ENCODE measurements around a stretch of chr4.

DNA sequence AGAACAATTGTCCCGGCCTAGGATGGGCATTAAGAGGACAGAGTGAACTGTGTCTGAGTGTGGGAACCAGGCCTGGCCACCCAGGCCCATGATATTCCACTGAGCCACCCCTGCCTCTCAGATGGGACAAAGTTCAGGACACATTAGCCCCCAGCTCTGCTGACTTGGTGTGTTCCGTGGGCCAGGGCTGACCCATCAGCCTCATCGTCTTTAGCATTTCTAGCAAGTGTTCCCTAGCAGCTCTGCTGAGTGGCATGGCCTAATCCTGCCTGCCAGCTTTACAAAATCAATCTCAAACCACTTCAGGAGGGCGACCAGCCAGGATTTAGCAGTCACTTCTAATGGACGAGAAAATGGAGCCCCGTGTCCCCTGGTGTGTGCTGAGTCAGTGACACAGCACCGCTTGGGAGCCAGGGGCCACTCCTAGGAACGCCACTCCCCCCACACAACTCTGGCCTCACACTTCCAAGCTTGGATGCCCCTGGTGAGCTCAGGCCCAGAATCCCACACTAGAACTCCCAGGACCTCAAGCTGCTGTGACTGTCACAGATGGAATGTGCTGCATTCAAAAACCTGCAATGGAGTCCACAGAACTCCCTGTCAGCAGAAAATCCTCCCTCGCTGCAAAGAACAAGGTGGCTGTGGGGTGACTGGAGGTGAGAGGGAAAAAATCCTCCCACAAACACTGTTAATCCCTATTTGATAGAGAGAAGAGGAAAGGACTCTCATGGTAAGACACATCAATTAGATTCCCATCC, 311.2 kb upstream of the GATB start:
- PRO-cap, result no peak

DNA sequence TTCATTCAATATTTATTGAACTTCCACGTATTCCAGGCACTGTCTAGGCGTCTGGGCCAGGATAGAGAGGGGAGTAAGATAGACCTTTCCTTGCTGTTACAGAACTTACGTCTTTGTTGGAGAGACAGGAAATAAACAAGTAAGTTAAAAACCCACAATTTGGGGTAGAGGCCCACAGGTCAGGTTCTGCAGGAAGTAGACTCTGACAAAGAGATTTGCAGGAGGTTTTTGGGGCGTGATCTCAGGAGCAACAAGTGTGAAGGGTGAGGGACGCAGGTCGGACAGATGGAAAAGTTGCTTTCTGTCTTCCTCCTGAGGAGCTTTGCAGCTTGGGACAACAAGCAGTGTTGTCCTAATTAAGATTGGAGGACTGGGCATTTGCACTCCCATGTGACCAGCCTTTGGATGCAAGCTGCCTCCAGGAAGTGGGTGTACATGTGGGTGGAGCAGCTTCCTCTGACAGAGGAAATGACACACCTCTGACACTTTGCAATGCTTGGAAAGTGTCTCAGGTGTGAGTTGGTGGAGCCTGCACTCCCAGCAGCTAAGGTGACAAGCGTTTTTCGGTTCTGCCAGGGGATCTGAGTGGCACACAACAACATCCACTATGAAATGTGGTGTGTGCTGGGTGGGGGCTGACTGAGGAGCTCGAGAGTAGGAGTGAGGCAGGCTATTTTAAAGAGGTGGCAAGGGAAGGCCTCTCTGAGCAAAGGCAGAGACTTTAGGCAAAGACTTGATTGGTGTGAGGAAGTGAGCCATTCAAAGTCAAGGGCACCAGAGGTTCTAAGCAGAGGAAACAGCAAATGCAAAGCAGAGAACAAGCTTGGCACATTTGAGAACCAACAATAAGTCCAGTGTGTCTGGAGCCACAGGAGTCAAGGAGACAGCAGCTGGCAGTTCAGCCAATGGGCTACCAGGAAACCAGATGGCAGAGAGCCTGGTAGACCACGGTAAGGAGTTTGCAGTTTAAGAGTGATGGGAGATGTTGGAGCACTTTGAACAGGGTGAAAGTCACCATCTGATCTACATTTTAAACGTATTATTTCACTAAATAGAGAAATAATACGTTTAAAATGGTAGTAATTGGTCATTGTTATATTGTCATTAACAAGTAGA, 339.8 kb upstream of the GATB start:
- PRO-cap, result unidirectional peak, minus-strand start at position 118 of the sequence; unidirectional peak, plus-strand start at position 534 of the sequence; unidirectional peak, plus-strand start at position 608 of the sequence

- PRO-cap, result no peak
Observed at GRCh38 chr4:152321986-152323328, 213.4 kb downstream of the FBXW7 start.

DNA sequence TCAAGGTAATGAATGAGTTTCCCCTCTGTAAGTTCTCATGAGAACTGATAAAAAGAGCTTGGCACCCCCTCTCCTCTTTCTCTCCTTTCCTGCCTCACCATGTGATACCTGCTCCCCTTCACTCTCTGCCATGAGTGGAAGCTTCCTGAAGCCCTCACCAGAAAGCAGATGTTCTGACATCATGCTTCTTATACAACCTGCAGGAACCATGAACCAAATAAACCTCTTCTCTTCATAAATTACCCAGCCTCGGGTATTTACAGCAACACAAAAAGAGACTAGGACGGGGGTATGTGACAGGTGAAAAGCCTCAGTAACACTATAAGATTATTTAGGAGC, 21.3 kb downstream of the FBXW7 start:
- PRO-cap, result no peak

GRCh38 chr4:152719741-152720490, 40.1 kb upstream of the TMEM154 start:
- PRO-cap, result no peak

DNA sequence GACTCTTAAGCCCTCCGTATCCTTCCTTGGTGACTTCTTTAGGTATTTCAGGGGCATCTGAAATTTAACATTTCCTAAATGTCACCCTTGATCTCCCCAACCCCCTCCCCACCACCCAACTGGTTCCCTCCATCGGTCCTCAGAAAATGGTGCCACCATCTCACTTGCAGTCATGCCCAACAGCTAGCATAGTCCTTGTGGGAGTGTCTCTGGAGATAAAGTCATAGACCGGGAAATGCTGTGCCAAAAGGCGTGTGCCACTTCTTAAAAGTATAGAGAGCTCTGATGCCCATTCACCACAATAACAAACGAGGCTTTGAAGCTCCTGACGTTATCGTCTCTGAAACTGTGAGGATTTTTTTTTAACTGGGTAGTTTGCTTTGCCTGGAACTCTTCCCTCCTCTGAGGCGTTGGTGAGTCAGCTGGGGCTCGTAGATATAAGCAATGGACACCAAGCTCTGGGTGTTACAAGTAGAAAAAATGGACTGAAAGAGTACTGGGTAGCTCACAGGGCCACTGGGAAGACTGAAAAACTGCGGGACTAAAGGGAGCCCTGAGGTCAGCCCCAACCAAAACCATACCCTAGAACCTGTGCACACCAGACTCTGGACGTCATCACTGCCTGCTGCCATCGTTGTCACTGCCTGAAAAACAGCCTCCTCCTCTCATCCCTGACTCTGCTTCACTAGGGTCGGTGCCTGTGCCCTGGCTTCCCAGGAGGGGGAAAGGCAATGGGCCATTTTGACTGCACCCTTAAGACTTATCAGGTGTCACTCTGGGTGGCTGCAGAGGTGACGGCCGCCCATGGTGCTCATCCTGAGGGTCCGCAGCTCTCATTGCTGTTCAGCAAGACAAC, 89.4 kb upstream of the TRIM2 start:
- PRO-cap, result no peak

DNA sequence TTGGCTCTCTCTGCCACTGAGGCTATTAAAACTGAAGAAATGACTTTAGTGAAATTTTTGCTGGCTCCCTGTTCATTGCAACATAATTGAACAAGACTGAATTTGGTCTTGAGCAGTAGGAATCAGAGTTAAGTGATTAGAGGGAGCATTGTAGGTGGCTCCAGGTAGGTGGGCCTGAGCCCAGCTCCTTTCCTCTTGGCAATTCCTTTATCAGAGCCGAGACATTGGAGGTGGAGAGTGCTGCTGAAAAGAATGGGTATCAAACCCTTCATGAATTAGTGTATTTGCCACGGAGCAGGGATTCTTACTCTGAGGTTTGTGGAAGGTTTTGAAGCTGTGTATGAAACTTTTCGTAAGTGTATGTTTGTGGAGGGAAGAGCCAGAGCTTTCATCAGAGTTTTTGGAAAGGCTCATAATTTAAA, 88.6 kb downstream of the TMEM131L start:
- PRO-cap, result no peak

DNA sequence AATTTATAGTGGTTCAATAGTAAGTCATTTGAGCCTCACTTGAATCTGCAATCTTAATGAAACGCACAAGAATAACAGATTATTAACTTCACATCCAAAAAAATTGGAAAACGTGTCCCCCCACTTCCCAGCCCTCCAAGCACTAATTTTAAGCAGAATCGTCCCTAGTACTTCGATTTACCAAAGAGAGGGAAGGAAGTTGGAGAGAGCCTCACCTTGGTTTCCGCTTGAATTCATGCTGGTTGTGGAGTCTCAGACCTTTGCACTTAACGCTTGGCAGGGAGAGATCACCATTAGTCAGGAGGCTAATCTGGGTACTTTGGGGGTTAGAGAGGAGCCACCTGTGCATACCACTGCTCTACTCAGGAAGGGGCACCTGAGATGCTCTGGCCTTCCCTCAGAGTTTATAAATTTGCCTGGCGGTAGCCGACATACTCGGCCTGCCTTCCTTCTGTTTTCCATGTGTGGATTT, 104.0 kb downstream of the TMEM131L start:
- PRO-cap, result no peak

DNA sequence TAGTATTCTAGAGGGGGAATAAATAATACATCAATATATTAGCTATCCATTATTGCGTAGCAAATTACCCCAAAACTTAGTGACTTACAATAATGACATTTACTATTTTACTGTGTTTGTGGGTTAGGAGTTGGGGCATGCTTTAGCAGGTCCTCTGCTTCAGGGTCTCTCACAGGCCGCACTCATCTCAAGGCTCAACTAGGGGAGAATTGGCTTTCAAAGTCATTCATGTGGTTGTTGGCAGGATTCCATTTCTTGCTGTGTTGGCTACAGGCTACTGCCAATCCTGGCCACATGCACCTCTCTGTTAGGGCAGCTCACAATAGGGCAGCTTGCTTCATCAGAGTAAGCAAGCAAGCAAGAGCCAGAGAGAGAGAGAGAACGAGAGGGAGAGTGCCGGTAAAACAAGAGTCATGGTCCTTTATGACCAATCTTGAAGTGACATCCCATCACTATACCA, 33.1 kb upstream of the TLR2 start:
- PRO-cap, result no peak

DNA sequence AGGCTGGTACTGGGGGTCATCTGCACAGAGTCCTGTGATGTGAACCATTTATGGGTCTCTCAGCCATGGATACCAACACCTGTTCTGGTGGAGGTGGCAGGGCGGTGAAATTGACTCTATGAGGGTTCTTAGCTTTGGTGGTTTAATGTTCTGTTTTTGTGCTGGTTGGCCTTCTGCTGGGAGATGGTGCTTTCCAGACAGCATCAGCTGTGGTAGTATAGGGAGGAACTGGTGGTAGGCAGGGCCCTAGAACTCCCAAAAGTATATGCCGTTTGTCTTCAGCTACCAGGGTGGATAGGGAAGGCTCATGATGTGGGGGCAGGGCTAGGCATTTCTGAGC, 208.1 kb upstream of the SFRP2 start:
- PRO-cap, result no peak

DNA sequence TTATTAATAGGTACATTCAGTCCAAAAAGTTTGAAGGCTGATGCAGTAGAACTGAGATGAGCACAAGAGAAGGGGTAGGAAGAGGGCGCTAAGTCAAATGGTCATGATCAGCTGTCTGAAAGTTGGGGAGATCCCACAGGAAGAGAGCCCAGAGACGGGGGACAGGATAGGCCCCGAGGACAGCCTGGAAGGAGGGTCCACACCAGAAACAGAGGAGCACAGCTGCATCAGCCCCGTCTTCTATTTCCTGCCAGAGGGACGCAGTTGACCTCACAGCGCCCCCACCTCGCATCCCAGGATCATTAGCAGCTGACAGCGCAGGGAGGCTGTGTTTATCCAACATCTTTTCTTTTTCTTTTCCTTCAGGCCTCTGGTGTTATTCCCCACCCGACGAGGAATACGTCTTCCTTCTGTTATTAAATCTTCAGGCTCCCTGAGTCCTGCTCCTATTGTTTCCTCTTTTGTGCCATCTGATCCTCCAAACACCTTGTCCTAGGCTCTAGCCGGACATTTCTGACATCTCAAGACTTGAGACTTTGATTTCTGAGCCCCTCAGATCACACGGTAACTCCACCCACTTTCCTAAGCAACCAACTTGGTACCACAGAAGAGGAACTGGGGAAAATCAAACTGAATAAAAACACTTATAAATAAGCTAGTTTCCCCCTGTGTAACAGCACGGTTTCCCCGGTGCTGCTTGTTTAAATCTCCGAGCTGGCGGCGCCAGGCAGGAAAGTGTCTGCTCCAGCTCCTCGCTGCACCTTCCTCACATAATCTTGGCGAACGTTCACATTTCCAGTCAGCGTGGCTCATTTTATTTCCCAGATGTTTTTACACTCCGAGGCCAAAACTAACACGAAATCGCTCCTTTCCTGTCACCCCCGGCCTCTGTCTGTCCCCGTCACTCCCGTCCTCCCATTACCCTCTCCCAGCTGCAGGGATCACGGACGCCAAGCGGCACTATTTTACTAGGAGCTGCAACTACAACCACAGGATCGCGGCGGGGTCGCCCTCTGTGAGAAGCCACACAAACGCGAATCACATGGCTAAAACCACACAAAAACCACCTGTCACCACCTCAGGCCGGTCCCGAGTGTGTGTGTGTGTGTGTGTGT, 75.2 kb downstream of the DCHS2 start:
- PRO-cap, result unidirectional peak, plus-strand start at position 296 of the sequence; bidirectional peak, plus-strand start at position 980 of the sequence, minus-strand start at position 768 of the sequence

DNA sequence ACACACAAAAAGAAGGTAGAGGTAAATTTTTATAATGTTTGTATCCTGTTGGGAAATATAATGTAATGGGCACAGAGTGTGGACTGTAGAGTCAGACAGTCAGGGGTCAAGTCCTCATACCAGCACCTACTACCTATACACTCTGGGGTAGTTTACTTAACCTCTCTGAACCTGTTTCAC, 2.1 kb upstream of the FGB start:
- PRO-cap, result no peak

GRCh38 chr4:155107080-155107545, 101.3 kb upstream of the NPY2R start:
- PRO-cap, result no peak

GRCh38 chr4:155526516-155526911, 140.1 kb upstream of the GUCY1A1 start:
- PRO-cap, result no peak

DNA sequence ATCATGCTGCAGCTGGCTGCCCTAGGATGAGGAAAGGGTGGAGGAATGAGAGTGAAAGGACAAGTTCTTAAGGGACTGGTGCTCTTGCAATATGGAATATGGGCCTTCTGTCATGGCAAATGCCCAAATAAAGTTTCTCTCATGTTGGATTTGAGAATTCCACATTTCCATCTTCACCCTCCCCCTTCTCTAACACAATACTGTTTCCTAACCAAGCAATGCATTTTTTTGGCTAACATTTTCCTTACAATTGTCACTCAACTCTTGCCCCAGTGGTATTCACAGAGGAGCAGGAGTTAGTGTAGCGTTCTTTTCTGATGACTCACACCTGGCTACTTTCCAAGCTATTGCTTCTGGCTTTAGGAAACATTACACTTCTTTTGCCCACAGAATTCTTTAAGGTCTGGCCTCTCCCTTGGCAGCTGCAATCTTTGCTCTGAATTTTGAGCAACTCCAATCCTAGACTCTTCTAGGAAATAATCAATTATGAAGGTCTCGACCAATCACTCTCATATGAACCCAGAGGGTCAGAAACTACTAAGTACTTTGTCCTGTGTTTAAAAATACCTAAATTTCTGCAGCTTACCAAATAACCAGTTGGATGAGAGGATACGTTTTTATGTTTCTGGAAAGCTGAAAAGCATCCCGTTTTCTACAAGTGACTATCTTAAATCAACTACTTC, 27.6 kb upstream of the PDGFC start:
- PRO-cap, result no peak

- PRO-cap, result no peak
Observed at GRCh38 chr4:158090374-158090581, 82.5 kb downstream of the GASK1B start.

- PRO-cap, result no peak
Observed at GRCh38 chr4:158163797-158164555, 8.8 kb downstream of the GASK1B start.

DNA sequence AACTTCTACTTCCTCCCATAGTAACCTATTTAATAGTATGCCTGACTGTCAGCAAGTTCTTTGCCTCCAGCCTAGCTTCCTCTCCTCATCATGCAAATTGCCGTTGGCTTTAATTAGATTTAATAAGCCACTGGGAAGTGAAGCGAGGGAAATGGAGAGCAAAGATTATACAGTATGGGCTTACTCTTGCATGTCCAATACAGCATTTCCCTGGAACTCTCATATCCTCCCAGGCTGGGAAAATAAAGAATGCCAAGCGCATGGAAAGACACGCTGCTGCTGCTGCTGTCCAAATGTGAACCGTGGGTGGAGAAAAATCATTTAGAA, 2.8 kb downstream of the GASK1B start:
- PRO-cap, result bidirectional peak, plus-strand start at position 245 of the sequence, minus-strand start outside the sequence

DNA sequence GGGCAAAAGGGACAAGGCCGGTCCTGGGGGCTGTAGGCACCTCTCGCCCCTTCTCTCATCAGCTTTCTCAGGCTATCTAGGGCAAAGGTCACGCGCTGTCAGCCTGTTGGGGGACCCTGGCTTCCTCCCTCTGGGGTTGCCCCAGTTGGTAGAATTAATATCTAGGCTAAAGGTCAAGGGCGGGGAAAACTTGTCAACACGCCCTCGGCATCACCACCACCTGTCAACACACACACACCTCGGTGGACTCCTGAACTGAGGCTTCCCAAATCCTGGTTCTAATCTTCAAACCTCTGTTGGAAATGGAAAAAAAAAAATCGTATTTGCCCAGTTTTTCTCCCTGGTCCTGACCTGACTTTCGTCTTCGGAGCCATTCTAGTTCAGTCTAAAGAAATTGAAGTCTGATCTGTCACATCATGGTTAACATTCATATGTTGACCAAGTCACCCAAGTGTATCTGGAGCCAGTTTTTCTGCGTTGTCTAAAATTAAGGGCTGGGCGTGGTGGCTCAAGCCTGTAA, 494 bp downstream of the ETFDH start:
- PRO-cap, result no peak

DNA sequence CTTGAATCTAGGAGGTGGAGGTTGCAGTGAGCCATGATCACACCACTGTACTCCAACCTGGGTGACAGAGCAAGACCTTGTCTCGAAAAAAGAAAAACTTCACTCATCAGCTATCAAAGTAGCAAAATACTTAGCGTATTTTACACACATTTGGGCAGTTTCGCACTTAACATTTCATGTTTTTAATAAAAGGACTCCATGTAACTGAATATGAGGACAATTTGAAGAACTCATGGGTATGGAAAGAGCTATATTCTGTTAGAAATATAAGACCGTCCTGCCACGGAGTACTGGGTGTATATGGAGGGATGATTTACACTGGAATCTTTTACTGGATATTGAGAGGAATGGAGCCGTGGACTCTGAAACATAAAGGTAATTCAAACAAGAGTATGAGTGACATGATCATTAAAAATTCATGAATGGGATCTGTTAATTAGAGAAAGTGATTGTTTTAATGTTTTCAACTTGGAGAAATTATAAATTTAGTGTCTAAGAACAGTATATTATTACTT, 17.1 kb downstream of the PPID start:
- PRO-cap, result no peak